Monocyte (primary cell): ENCODE results near the gene TWF2.

- PRO-cap, 2 experiments: peak in 1 of 2 experiments; most common plus-strand start chr3:50259568 (in 1)
Measured at GRCh38 chr3:50259422-50259715, 9.6 kb upstream of the SEMA3B start.

GRCh38 chr3:50270348-50271227 is 1.6 kb downstream of the SEMA3B start:
- PRO-cap, 2 experiments: no peak in any of the 2 experiments

- PRO-cap, 2 experiments: no peak in any of the 2 experiments
Measured at GRCh38 chr3:50291364-50292155, 669 bp downstream of the IFRD2 start.

DNA sequence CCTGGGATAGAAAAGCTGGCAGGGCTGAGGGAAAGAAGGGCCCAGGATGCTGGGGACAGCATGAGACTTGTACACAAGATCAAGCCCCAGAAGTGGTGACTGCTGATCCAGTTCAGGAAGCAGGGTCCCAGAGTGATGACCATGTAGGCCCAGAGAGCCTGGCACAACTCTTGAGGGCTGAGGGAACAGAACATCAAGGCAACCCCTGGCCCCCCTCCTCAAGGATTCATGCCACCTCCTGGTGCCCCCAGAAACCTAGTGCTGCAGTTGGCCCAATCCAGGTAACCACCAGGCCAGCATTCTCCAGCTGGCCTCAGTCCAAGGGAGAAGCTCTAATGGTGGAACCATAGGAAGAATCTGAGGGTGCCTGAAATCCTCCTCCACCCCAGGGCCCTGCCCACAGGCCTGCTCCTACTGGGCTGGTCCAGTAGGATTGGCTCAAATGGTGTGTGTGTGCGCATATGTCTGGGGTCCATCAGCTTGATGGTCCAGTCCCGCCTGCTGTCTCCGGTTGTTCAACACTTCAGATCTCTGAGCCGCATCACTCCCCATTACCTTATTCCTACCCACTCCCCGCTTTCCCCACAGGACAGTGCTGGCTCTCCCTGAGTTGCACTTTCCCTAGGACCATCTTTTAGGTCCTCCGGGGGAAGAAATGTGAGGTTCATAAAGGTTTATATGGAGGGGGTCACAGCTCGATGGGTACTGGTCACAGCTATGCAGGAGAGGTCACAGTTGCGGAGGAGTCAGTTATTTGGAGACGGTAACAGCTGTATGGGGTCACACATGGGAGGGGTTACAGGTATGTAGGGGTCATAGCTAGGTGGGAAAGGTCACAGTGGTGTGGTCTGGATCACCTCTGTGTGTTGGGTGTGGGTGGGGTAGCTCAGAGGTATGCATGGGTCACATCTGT is 7.6 kb downstream of the HYAL2 start:
- PRO-cap, 2 experiments: no peak in any of the 2 experiments

DNA sequence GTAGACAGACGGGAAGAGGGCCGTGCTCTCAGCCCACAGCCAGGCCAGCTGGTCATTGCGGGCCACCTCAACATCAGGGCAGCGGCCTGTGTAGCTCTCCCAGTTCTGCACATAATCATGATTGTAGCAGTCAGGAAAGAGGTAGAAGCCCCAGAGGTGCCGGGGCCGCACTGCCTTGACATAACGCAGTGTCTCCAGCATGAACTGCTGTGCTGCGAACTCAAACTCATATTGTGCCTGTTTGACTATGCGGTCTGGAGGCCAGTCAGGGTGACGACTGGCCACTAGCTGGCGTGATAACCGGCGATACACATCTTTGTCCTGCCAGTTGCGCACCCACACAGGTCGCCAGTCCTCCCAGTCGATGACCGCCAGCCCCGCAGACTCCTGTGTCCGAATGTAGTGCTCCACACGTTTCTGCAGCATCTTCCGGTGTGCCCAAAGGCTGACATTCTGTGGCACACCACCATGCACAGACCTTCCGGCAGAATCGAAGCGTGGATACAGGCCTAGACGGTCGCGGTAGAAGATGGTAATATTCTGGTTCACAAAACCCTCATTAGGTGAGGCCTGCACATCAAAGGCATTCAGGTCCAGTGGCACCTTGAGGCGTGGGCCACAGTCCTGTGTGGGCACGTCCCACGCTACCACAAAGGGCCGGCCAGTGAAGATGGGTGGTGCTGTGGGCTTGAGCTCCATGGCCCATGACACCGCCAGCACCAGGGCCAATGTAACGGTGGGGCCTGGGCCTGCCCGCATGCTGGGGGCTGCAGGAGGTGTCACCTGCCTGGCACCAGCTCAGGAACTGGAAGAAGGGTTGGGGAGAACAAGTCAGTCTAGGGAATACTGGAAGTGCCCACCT is 2.6 kb downstream of the HYAL2 start:
- PRO-cap, 2 experiments: no peak in any of the 2 experiments

GRCh38 chr3:50320956-50321618 is 1.5 kb downstream of the HYAL2 start:
- PRO-cap, 2 experiments: peak in 2 of 2 experiments; most common plus-strand start chr3:50321531 (in 2); most common minus-strand start chr3:50321186 (in 1)

DNA sequence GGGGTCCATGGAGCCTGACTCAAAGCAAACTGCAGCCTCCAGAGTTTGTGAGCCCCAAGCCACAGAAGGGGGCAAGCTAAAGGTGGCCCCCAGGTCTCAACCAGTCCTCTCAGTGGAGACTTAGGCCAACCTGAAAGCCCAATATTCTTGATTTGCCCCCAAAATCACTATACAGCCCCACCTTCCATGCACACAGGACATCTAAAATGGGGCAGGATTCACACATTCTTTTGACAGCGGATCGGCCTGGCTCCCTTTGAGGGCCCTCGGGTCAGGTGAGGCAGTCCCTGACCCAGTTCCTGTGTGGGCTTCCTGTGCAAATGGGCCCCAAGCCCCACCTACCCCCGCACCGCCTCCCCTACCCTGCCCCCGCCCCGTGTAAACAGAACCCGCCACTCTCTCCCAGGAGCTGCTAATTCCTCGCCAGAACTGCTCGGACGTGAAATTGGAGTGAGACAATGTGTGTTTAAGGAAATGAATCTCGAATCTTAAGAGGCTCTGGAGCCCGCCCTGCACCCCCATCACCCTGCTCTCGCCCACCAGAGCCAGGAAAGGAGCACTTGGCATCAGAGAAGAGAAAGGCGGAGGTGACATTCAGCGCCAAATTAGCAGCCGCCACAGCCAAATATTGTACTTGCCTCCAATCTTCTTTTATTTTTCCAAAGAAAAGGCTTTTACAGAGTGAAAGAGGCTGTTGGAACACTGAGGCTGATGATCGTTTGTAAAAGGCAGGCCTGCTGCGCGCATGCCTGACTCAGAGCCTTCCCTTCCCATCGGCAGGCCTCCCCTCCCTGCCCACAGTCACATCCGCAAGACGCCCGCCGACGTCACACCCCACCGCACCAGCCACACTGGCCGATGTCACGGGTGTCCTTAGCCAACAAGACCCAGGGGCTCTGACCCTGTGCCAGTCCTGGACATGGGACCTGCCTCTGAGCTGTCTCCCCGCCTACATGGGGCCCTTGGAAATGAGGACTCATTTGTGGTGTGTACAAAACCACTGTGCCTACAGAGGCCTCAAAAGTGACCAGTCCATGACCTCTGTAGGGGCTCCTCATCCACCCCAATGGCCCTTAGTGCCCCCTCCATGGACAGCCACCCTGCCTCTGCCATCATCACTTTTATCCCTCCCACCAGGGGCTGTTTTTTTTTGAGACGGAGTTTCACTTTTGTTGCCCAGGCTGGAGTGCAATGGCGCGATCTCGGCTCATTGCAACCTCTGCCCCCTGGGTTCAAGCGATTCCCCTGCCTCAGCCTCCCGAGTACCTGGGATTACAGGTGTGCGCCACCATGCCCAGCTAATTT is 53.0 kb downstream of the CACNA2D2 start:
- PRO-cap, 2 experiments: peak in 2 of 2 experiments; most common plus-strand start position 899 of the sequence (in 2); most common minus-strand start position 258 of the sequence (in 2)

- PRO-cap, 2 experiments: no peak in any of the 2 experiments
Measured at GRCh38 chr3:50580653-50581052, 11.3 kb downstream of the HEMK1 start.

DNA sequence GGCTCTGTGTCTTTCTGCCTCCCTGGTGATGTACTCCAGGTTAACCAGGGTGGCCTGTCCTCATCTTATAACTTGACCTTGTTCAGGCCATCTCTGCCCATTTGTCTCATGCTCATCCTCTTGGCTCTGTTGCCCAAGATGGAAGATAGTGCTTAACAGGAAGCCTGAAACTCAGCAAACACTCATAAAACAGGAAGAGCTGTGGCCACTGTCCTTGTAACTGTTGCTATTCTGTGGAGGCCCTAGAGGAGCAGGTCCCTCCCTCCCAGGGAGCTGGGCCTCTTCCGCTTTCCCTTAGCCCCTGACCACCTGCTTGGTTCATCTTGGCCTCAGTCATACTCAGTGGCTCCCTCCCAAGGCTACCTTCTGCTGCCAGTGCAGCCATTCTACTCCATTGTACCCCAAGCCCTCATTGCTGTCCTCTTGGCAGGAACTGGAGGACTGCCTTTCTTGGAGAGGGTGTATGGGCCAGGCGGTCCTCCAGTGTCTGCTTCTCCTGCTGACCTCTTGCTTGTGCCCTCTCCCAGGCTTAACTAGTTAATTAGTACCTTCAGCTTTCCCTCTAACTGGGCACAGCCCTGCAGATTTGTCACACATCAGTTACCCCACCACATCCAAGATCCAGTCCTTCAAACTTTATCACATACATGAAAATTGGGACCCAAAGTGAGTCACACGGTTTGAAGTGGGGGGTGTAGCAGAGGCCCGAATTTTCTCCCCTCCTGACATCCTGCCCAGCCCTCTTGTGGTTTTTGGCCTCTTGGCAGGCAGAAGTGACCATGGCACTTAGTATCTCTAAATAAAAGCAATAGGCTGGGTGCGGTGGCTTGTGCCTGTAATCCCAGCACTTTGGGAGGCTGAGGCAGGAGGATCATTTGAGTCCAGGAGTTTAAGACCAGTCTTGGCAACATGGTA is 3.7 kb downstream of the MAPKAPK3 start:
- PRO-cap, 2 experiments: no peak in any of the 2 experiments

DNA sequence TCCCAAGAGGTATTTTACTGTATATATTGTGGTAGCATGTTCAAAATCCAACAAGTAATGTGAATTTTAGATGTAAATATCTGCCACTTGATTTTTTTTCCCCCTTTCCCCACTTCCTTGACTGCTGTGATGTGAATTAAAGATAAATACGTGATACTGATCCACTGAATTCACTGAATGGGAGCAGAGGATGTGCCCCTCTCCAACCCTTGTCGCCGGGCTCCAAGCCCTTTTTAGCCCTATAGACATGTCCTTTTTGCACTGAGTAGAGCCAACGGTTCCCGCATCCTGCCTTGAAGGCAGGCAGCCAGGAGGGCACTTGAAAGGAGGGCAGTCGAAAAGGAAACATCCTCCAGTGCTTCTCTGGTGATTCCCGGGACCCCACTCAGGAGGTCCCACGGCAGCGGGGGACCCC is 1.0 kb upstream of the MANF start:
- PRO-cap, 2 experiments: no peak in any of the 2 experiments

DNA sequence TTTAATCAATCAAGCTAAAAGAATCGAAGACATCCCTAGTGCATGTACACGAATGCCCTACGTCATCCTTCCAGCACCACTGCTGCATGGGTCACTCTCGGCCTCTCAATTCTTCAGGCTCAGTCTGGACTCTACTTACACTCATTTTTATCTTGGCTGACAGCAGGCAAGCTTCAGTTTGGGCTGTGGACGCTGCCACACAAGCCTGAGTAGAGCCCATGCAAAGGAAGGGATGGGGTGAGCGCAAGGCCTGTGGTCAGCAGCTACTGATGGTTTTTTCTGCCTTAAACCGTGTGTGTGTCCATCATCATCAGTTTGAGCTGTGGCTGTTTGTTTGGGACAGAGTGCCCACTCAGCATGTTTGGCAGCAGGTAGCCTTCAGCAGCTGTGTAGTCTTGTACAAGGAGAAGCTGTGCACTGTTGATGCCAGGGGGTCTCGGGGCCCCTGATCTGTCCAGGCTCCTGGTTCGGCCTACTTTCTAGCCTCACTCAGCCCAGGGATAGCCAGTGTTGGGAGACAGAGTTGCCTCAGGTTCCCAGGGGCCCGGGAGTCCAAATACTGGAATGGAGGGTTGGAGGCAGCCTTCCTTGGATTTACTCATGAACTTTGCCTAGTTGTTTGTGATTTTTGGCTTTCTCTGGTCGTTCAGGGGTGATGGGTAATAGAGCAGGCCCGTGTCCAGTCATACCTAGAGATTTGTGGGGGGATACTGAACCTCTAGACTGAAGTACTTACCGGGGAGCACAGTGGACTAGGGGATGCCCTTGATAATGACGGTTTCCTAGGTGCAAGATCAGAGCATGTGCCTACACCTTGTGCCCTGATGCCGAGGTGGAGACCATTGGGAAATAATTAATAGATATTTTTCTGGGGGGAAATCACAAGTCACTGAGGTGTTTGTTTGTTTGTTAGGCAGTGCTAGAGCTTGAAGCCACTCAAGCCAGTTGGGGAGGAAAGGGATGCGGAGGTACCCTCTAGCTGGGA is 3.6 kb downstream of the RBM15B start:
- PRO-cap, 2 experiments: peak in 2 of 2 experiments; most common plus-strand start position 645 of the sequence (in 1); most common minus-strand start position 461 of the sequence (in 1)

DNA sequence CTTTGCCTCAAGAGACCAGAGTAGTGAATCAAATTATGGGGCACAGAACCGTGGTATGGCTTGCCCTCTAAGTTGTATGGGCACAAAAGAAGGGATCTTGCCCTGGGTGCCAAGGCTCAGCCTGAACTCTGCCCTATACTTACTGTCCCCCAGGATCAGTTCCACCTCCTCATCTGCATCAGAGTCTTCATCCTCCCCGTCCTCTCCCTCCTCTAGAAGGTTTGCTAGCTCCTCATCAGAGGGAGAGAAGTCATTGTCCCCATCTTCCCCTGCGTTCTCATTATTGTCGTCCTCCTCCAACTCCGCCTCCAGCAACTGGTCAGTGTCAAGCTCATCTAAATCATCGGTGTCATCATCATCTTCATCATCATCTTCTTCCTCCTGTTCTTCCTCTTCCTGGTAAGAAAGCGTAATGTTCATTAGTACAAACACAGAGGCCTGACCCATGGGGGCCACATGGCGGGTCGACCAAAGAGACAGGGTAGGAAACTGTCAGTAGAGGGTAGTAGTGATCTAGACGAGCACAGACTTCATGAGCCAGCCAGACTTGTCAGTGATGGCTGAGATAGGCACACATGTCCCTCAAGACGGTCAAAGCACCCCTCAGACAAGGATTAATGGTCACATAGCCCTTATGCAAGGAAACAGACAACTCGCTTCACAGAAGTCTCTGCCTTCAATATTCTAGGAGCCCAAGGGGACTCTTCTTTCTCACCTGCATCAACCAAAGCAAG is 12.1 kb downstream of the RBM15B start:
- PRO-cap, 2 experiments: no peak in any of the 2 experiments

GRCh38 chr3:51663165-51663947 is 7.7 kb upstream of the TEX264 start:
- PRO-cap, 2 experiments: no peak in any of the 2 experiments

- PRO-cap, 2 experiments: no peak in any of the 2 experiments
Measured at GRCh38 chr3:51684366-51684829, 13.3 kb downstream of the TEX264 start.

DNA sequence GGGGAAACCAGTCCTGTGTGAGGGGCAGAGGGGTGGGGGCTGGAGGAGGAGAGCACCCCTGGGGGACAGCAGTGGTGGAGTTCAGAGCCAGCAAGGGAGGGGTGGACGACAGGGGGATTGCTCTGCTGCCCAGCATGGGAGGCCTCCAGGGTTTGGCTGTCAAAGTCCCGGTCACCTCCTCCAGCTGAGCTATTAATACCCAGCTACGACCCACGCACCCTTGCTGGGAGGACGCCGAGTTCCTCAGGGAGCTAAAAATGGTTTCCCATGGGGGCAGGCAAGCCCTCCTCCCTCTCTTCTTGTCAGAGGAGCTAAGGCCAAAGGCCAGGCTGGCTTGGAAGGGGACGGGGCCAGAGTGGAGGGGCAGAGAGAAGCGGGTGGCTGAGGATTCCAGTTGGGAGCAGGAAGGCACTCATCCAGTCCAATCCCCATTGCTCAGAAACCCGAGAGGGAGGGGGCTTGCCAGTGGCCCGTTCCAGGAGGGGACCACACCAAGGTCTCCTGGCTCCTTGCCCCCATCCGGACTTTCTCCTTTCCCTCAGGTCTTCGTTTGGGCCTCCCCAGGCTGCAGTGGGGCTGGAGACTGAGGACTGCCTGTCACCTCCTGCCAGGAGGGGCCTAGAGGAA is 24.0 kb upstream of the RPL29 start:
- PRO-cap, 2 experiments: no peak in any of the 2 experiments

- PRO-cap, 2 experiments: peak in 1 of 2 experiments; most common minus-strand start chr3:52202586 (in 1)
Measured at GRCh38 chr3:52202403-52202873, 4.5 kb downstream of the ALAS1 start.

- PRO-cap, 2 experiments: peak in 1 of 2 experiments; most common plus-strand start chr3:52210830 (in 1)
Measured at GRCh38 chr3:52209962-52211029, 12.3 kb downstream of the ALAS1 start.

- PRO-cap, 2 experiments: peak in 2 of 2 experiments; most common plus-strand start chr3:52239255 (in 2); most common minus-strand start chr3:52239091 (in 2)
Measured at GRCh38 chr3:52238775-52239379, at the start of gene TWF2. TWF2 (minus strand) TSS chr3:52239158.

DNA sequence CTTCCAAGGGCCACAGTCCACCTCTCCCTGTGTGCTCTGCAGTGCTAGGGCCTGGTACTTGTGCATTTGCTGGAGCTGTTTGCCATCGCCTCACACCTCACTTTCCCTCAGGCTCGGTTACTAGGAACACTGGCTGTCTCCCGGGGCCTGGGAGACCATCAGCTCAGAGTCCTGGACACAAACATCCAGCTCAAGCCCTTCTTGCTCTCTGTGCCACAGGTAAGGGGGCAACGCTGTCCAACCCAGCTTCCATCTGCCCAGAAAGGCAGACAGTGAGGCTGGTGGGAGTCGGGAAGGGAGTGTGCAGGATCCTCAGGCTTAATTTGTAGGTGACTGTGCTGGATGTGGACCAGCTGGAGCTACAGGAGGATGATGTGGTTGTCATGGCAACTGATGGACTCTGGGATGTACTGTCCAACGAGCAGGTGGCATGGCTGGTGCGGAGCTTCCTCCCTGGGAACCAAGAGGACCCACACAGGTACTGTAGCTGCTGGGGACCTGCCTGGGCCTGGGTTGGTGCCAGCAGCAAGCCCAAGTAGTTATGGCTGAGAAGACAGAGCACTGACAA is 3.4 kb downstream of the PPM1M start:
- PRO-cap, 2 experiments: peak in 2 of 2 experiments; most common plus-strand start position 264 of the sequence (in 1); most common minus-strand start position 116 of the sequence (in 1)

DNA sequence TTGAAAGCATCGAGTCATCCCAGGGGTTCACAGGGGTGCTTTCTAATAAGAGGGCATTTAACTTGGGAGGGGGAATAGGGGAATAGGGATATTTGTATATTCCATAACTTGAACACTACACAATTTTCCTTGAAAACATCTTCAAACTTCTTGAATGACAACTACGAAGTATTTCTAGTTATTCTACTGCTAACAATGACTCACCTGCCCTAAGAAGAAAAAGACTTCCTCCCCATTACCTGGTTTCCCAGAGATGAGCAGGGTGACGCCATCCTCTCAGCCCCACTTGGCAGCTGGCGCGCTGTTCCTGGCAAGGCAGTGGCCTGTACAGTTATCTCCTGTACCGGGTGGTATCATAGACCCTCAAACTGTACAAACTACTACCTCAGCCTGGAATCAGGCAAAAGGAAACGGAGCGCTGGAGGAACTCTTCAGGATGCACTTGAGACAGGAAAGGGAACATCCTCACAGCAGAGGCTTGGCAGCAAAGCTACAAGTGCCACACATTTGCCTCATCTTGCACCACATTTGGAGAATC is 10.4 kb downstream of the WDR82 start:
- PRO-cap, 2 experiments: no peak in any of the 2 experiments